ENCODE measurements around the gene RNFT1.

- RRBS, result no CpG with 5 or more reads among the region's 6 CpGs
Observed at GRCh38 chr17:59647954-59648605, 28.4 kb downstream of the CLTC start.

- RRBS, result no CpG with 5 or more reads among the region's 1 CpG
Observed at GRCh38 chr17:59655822-59656411, 36.2 kb downstream of the CLTC start.

- RRBS, result no CpG with 5 or more reads among the region's 1 CpG
Observed at GRCh38 chr17:59696997-59697471, 10.2 kb downstream of the PTRH2 start.

DNA sequence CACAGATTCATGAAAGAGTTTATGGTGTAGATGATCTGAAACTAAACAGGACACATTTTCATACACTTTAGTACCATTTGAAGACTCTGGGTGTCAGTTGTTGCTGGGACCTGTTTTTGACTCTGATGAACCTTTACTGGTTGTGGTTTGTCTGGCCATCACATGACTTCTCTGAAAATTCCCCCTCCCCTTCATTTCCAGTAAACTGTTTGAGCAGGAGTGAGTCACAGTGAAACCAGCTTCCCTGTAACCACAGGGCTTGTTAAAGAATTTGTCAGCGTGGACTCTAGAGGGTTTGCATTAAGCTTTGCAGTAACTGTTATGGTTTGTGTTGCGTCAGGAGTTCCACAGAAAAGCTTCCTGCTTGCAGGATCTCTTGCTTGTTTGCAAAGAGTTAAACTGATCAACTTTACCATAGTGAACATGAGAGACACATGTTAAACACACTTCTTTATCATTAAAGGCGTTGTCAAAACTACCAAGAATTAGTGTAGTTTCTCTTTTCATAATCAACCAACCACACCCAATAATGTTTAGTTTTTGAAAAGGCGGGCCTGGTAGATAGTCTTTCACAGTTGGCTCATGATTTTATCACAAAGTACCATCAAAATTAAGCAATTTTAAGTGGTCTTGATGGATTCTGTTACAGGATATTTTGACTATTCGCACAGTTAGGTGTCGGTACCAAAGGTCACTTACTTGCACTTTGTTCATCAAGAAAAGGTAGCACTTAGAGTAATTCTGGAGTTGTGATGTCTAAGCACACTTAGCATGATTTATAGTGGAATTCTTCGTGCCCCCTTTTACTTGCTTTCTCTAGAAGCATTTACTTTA, 79.2 kb downstream of the VMP1 start:
- RRBS, result no CpG with 5 or more reads among the region's 7 CpGs

- RRBS, result no CpG with 5 or more reads among the region's 2 CpGs
Observed at GRCh38 chr17:59826357-59827144, 66.2 kb downstream of the TUBD1 start.

- RRBS, result no CpG with 5 or more reads among the region's 11 CpGs
Observed at GRCh38 chr17:59828778-59830019, 63.5 kb downstream of the TUBD1 start.

DNA sequence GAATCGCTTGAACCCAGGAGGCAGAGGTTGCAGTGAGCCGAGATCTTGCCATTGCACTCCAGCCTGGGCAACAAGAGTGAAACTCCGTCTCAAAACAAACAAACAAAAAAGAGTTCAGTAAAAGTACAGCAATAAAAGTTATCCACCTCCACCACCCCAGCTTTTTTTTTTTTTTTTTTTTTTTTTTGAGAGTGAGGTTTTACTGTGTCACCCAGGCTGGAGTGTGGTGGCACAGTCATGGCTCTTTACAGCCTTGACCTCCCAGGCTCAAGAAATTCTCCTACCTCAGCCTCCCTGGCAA, 48.9 kb downstream of the TUBD1 start:
- RRBS, result no CpG with 5 or more reads among the region's 3 CpGs

- RRBS, result no CpG with 5 or more reads among the region's 4 CpGs
Observed at GRCh38 chr17:59844735-59845522, 47.8 kb downstream of the TUBD1 start.

GRCh38 chr17:59963640-59964397, 721 bp downstream of the RNFT1 start:
- RRBS, result no CpG with 5 or more reads among the region's 21 CpGs

DNA sequence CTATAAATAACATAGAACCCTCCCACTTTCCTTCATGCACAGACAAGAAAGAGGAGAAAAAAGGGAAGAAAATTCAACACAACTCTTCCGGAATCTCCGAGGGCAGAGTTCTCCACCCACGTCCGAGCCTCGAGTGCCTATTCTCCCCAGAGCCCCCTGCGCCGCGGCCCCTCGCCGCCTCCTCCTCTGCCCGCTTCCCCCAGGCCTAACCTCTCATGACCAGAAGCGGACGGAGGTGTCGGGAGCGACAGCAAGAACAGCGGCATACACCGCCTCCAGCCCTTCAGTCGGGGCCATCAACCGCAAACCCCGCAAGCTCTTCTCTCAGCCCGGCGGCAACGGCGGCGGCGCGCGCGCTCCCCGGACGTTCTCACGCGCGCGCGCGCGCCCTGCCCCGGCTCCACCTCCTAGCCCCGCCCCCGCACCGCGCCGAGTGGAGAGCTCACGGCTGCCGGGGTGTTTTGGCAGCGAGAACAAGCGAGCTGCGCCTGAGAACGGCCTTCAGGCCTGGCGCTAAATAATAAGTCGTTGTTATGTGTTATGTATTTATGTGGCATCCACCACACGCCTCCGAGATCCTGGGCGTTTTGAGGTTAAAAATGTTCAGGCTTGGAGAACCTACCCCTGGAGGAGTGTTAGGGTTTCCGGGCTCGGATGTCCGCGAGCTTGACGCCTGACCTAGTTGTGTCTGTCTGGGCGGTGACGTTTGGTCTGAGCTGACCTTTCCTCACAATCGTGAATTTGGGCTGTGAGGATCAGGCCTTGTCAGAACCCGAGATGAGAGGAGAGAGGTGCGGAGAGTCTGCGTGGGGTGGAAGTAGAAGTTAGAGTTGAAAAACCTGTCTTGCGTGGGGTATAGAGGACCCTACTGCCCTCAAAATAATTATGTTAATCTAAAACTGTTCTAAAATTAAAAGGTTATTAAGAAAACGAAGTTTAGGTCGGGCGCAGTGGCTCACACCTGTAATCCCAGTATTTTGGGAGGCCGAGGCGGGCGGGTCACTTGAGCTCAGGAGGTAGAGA, at the start of gene RNFT1:
Gene RNFT1, minus strand, starts transcription at position 343 of the 1,023 bp plus-strand sequence.
- RRBS, result 1% methylated on average over 8 of the region's 73 CpGs

GRCh38 chr17:60037024-60037598, 41.6 kb downstream of the HEATR6 start:
- RRBS, result no CpG with 5 or more reads among the region's 14 CpGs

- RRBS, result 9% methylated on average over 25 of the region's 39 CpGs
Observed at GRCh38 chr17:60150111-60150460, 313 bp downstream of the CA4 start.

- RRBS, result no CpG with 5 or more reads among the region's 6 CpGs
Observed at GRCh38 chr17:60246744-60247371, 97.1 kb downstream of the CA4 start.

DNA sequence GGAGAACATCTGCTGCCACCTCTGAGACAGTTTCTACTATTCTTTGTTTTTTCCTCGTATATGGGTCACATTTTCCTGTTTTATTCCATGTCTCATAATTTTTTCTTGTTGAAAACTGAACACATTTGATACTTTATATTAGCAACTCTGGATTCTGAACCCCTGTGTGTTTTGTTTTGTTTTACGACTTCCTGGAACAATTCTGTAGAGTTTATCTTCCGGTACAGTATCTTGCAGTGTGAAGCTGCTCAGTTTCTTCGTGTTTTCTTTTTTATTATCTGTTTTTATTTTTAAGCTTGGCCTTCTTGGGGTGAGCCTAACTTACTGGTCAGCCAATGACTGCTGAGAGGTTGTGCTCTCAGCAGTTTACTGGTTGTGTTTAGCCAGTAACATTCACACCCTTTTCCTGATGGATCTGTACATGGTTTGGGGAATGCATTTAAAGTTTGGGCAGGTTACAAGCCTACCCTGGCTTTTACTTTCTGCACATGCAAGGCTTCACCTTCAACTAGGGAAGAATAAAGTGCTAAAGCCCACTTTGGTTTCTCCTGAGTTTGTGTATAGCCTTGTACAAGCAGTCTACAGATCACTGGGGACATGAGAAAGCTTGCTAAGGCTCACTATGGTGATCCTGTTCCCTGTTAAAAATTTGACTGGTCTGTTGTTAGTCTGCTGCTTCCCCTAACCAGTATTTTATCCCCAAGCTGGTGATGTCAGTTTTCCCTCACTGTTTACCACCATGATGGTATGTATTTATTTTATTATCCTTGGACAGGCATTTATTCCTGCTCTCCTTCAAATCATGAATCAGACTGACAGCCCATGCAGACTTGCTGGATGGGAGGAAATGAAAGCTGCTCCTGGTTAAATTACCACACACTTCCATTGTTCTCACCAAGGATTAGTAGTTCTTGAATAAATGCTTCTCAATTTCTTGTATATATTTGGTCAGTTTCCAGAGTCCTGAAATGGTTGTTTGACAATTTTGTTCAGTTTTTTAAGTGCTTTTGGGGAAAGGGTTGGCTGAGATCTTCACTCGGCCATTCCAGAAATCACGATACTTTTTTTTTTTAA, 99.4 kb downstream of the CA4 start:
- RRBS, result no CpG with 5 or more reads among the region's 6 CpGs

- RRBS, result no CpG with 5 or more reads among the region's 8 CpGs
Observed at GRCh38 chr17:60392798-60392977, 755 bp upstream of the USP32 start.

DNA sequence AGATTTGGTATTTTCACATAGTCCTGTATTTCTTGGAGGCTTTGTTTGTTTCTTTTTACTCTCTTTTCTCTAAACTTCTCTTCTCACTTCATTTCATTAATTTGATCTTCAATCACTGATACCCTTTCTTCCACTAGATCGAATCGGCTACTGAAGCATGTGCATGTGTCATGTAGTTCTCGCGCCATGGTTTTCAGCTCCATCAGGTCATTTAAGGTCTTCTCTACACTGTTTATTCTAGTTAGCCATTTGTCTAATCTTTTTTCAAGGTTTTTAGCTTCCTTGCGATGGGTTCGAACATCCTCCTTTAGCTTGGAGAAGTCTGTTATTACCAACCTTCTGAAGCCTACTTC, 38.7 kb downstream of the APPBP2 start:
- RRBS, result no CpG with 5 or more reads among the region's 6 CpGs

GRCh38 chr17:60571093-60571618, 28.8 kb upstream of the PPM1D start:
- RRBS, result no CpG with 5 or more reads among the region's 2 CpGs

DNA sequence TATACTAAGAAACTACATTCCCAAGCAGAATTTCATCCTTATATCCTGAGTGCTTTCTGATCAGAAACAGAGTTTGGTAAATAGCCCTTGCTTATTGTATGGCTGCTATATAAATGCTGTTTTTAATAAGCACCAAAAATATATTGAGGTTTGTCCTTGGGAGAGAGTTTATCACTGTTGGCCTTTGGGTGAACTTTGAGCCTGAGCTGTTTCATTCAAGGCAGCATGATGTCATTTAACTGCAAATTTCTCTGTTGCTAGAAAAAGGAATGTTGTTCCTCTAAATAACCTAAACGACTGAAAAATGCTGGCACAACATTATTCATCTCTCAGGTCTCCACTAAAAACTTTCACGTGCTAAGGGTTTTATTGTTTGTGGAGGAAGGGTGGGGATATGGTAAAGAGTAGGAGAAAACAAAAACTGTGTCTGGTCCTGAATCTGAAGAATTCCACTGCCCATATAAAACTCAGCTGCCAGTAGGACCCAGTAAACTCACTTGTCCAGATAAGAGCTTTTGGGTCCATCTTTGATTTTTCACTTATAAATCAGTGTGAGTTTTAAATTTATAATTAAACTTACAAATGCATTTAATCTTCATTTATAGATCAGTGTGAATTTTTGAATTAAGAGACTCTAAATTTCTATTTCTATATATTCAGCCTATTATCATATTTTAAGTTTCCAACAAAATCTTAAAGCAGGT, 334.2 kb upstream of the TBX2 start:
- RRBS, result no CpG with 5 or more reads among the region's 2 CpGs

DNA sequence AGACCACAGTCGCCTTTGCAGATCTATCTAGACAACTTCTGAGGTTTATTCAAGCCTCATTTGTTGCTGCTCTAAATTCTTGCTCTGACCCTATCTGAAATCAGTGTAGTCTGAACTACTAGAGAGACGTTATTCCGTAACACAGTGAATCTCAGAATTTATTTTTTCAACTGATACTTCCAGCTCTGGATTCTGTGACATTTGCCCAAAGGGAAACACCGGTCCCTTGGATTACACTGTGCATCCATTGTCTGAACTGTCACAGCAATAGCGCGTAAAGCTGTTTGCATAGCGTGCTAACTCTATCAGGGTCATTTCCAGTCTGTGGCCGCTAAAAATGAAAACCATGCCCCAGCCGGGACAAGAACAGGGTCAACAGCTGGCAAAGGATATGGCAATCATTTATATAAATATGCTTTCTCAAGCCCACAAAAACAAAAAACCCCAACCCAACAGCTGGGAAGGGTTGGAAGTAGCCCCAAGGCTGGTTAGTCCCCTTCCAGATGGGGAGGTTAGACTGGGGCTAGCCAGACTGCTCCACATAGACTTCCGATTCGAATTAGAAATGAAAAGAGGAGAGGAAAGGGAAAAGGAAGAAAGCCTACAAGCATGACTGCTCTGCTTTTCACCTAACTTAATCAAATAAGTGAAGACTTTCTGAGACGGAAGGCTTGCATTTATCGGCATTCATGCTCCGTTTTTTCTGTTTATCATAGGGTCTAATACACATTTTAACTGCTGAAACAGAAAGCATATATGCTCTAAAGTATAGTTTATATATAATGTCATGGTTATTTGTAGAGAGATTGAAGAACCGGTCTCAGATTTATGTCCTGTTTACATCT, 203.4 kb upstream of the TBX2 start:
- RRBS, result no CpG with 5 or more reads among the region's 15 CpGs

DNA sequence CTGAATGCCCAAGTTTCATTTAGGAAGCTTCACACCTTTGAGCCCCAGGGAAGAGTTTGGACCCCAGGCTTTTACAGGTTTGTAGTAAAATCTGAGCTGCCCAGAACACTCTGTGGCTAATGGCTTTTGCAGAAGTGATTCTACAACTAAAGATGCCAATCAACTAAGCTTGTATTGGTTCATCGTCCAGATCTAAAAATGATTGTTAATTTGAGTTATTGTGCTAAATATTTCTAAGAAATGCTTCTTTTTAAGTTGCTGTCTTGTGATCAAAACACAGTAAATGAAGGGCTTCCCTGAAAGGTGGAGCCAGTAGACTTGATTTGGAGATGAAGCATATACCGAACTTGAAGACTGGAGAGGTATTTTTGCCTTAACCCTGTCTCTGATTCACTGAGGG, 166.4 kb upstream of the TBX2 start:
- RRBS, result no CpG with 5 or more reads among the region's 2 CpGs